ENCODE results near the genes NEU3 and GDPD5.

- RRBS, result no CpG with 5 or more reads among the region's 4 CpGs
Measured at GRCh38 chr11:74839198-74840368, 90.9 kb downstream of the RNF169 start.

DNA sequence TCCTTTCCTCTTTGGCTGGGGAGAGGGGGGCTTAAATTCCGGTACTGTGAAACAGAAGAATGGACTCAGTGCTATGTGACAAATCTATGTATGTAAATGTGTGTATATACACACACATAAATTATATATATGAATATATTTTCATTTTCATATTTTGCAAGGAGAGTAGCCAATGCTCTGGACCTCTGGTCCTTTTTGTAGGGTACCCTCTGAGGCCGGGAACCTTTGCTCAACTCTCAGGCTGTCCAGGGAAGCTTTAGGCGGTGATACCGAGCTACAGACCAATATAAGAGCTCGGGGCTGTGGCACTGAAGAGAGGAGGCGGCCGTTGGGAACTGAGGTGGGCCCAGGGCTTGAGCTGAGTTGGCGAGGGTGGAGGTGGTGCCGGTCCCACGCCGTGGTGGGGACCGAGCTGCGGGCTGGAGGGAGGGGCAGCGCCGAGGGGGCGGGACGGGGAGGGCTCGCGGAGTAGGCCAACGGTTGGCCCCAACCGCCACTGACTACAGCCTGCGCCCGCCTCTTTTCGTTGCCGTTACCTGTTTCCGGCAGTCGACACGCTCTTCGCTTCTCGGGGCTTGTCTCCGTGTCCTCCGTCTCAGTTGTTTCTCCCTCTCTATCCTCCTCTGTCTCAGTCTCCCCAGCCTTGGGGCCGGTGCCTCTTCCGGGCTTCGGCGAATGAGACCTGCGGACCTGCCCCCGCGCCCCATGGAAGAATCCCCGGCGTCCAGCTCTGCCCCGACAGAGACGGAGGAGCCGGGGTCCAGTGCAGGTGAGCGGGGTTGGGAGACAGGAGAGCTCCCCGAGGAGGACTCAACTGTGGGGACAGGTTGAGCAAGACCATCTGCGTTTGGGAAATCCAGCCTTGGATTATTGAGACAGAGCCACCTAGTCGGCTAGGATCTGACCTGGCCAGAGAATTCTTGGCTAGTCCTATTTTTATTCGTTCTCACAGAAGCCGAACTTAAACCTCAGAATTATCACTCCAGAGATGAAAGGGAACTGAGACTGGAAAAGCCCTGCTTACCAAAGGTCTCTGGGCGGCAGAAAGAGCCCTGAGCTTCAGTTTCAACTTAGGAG, at the start of gene NEU3:
Gene NEU3 (plus strand): TSS at position 548 of the 1,077 bp plus-strand sequence.
- RRBS, result 2% methylated on average over 7 of the region's 51 CpGs

GRCh38 chr11:75311269-75312534, 39.8 kb downstream of the ARRB1 start:
- RRBS, result 75% methylated on average over 1 of the region's 25 CpGs

DNA sequence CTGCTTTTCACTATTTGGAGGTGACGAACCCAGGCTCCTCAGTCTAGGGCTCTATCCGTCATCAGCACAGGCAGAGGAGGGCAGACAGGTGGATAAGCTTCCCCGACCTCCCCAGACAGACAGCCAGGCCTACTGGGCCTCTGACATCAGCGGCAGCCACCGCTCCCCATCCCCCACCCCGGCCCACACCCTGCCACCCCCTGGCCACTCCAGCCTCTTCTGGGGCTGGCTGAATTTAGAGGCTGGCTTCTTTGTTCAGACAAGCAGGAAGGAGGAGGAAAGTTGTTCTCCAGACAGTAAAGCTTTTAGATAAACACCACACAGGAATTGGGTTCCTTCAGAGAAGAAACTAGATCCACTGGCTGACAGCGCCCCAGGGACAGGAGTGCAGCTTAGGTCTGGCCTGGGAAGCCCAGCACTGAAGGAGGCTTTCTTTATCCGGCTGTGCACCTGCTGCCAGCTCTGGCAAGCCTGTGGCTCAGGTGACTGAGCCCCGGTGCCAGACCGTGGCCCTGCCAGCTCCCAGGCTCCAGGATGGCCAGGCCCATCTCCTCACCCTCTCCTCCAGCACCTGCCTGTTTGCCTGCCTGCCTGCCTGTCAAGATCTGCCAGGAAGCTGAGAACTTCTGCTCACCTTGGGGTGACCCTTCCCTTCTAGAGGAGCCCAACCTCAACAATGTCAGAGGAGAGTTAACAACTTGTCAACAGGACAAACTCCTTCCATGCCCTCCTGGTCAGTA, 43.9 kb upstream of the KLHL35 start:
- RRBS, result 59% methylated on average over 2 of the region's 10 CpGs

- RRBS, result 4% methylated on average over 65 of the region's 140 CpGs
Measured at GRCh38 chr11:75525306-75526629, at the start of gene GDPD5. TSS of gene GDPD5 (minus strand) at chr11:75525941.

GRCh38 chr11:75634992-75635400, 33.8 kb downstream of the MAP6 start:
- RRBS, result no CpG with 5 or more reads among the region's 8 CpGs

GRCh38 chr11:75889975-75890243, 74.9 kb downstream of the UVRAG start:
- RRBS, result no CpG with 5 or more reads among the region's 3 CpGs

GRCh38 chr11:75979940-75980592, 165.1 kb downstream of the UVRAG start:
- RRBS, result no CpG with 5 or more reads among the region's 6 CpGs

DNA sequence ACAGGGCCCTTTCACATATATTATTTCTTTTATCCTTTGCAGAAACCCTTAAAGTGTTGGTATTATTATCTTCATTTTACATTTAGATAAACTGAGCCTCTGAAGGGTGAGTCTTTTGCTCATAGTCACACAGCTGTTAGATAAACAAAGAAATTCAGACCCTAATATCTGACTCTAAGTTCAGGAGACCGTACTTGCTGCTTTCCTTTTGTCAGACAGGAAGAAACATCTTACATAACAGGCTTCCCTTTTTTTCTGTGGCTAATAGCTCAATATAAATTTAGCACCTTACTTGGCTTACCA, 128.8 kb downstream of the WNT11 start:
- RRBS, result no CpG with 5 or more reads among the region's 1 CpG

GRCh38 chr11:76151141-76151501, 55.2 kb downstream of the WNT11 start:
- RRBS, result no CpG with 5 or more reads among the region's 4 CpGs

GRCh38 chr11:76185996-76186481, 20.3 kb downstream of the WNT11 start:
- RRBS, result no CpG with 5 or more reads among the region's 15 CpGs

DNA sequence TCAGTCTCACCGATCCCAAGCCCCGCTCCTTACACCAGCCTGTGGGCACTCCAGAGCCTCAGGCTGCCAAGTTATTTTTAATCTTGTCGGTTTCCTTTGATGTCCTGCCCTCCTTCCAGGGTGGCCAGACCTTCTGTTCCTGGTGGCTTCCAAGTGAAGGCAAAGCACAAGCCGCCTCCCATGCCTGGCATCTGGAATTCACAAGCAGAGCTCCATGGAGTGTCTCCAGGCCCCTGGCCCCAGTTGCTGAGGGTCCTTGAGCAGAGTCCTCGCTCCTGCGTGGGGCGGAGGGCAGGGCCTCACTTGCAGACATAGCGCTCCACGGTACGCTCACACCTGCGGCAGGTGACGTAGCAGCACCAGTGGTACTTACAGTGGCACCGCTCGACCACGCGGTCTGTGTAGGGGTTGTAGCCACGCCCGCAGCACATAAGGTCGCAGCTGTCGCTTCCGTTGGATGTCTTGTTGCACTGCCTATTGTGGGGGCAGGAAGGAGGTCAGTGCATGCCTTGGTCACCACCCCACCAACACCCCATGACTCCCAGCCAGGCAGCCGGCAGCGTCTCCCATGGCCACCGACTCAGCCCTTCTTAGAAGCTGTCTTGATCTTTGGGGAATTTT, 19.4 kb downstream of the WNT11 start:
- RRBS, result no CpG with 5 or more reads among the region's 24 CpGs

GRCh38 chr11:76225059-76225853, 19.0 kb upstream of the WNT11 start:
- RRBS, result 67% methylated on average over 1 of the region's 21 CpGs

DNA sequence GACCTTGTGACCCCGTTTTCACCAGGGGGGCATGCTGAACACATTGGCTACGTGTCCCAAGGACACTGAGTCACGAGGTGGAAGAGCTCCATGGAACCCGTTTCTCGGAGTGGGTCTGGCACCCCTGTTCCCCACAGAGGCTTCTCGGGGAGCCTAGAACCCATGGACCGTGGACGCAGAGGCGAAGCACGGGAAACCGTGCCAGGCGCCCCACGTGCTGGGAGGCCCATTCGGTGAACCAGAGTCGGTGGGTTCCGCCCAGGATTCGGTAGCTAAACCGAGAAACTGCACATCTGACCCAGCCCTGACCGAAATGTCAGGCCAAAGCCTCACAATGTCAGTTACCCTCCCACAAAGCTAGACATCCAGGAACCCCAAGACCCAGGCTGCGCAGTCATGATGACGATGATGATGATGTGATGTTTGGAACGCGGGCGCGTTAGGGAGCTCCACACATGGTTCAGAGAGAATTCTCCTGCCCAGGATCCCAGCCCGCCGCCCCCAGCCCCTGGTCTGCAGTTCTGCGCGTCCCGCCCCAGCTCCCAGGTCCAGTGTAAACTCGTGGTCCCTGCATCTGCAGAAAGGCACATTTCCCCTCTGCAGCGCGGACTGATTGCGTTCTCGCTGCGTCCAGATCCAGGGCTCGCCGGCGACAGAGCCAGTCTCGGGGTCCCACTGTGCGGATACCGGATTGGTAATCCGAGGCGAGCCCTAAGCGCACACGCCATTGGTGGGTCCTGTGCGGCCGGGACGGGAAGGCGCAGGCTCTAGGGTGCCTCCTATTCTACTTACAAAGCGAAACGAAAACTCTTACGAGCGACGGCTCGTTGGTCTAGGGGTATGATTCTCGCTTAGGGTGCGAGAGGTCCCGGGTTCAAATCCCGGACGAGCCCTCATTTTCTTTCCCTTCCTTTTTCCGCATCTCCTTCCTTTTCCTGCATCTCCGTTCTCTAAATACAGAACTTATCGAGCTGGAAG, 28.7 kb upstream of the WNT11 start:
- RRBS, result 5% methylated on average over 7 of the region's 64 CpGs

- RRBS, result no CpG with 5 or more reads among the region's 8 CpGs
Measured at GRCh38 chr11:76276232-76276965, 70.1 kb upstream of the WNT11 start.

- RRBS, result no CpG with 5 or more reads among the region's 2 CpGs
Measured at GRCh38 chr11:76371195-76371538, 9.8 kb downstream of the THAP12 start.

DNA sequence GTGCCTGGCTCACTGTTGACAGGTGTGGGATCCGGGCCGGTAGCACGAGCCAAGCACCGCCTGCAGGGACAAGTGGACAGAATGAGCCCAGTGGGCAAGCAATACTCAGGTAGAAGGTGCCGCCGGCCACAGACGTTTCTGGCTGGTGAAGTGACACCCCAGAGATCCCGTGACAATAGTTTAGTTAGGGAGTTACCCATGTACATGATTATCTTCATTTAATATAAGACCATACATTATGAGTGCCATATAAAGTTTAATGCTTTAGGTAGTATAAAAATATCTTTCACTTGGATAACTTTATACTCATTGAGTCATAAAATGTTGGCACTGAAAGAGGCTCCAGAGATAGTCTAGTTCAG, 49.3 kb downstream of the EMSY start:
- RRBS, result no CpG with 5 or more reads among the region's 8 CpGs

DNA sequence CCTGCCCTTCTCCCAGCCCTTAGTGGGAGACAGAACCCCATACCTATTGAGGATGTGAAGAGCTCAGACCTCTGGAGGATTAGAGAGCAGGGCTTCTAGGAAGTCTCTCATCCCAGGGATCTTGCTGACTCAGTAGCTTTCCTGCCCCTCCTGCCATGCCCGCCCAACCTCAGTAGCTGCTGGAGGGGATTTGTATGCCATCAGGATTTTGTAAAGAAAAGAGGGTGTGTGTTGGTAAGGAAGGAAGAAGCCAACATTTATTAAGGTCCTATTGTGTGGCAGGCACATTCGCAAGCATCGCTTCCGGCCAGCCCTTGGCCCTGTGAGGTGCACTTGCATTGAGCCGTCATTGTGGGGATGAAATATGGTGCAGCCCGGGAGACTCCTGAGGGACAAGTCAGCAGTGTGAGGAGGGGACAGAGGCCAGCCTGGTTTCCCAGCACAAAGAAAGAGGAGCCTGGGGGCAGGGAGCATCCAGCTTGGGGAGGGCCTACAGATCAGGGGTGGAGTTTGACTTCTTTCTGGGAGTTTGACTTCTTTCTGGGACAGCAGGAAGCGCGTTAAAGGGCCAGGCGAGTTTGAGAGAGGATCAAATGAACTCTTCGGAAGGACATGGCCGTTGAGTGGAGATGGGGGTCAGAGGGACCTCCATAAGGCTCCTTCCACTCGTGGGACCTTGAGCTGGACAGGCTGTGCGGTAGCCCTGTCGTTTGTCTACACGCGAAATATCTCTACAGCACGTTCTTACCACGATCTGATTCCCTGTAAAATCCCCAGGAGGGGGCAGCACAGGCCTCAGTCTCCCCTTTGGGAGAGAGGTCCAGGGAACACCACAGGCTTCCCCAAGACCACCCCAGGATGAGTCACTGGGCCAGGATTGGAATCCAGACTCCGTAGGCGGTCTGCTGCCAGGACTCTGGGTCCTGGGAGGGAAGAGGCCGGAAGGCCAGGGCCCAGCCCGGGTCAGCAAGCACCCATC, 91.9 kb downstream of the LRRC32 start:
- RRBS, result no CpG with 5 or more reads among the region's 22 CpGs

GRCh38 chr11:76767691-76768479, 15.3 kb upstream of the TSKU start:
- RRBS, result no CpG with 5 or more reads among the region's 9 CpGs

DNA sequence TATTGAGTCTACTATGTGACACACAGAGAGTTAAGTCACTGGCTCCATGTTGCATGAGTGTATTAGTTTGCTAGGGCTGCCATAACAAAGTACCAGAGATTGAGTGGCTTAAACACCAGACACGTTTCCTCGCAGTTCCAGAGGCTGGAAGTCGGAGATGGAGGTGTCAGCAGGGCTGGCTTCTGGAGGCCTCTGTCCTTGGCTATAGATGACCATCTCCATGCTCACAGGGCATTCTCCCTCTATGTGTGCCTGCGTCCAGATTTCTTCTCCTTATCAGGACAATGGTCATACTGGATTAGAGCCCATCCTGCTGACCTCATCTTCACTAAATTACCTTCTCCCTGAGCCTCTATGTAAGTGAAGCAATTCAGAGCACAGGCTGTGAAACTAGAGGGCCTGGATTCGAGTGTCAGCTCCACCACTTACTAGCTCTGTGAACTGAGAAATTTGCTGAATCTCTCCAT, 13.1 kb upstream of the TSKU start:
- RRBS, result no CpG with 5 or more reads among the region's 5 CpGs

Measured in UCH-1 (cell line).